Aorta (tissue), 1 donor: ENCODE results near the genes RBM8A and GJA8.

DNA sequence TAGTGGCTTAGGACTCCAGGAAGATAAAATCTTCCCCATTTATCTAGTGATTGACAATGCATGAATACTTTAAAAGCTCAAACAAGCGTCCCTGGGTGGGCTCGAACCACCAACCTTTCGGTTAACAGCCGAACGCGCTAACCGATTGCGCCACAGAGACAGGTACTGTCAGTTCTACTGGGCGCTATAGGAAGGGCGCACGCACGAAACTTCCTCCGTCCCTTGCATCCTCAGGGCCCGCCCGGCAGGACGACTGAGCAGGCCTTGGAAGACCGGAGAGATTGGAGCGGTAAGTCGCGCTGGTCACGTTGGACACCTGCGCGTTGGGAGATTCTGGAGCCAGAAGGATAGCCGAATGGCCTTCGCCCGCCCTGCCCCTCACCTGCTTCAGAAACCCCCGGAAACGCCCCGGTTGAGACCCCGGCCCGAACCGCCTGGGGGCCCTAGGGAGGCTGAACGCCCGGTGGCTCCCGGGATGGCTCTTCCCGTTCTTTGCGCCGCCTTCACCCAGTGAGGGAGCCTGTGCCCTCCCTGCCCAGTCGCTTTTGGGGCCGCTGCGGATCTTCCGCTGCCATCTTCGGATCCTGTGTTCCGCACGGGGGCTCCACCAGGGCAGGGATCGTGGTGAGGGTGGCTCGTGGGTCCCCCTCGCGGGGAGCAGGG is 25.1 kb upstream of the PPIAL4F start:
- PRO-cap: no peak

GRCh38 chr1:145476046-145476389 is 50.6 kb upstream of the NBPF20 start:
- PRO-cap: no peak

DNA sequence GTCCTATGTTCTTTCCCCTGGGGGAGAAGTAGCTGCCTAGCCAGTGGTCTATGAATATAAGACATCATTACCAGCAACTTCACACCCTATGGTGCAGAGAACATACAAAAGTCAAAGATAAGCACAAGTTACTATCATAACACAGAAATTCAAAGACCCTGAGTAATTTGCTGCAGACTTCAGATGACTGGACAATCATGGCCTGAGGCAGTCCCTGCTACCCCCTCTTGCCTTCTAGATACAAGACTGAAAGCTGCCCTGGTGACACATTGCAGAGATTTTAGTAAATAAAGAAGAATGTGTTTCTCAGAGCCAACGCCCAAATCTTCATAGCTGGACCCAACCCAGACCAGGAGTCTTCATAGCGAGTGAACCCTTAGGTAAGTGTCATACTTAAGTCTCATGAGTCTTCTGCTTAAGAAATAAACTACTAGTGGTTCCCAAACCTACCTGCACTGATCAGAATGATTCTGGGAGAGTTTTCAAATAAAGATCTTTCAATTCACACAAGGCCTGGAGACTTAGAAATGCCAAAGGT is 885 bp downstream of the PDZK1 start:
- PRO-cap: no peak

DNA sequence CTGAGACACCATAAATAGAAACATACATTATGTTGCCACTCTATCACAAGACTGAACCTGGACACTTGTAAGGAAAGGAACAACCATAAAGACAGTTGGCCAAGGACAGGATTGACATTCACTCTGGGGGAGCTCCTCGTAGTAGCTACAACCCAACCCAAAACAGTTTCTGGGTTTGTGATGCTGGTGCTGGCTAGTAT is 1.4 kb downstream of the RNF115 start:
- PRO-cap: no peak

DNA sequence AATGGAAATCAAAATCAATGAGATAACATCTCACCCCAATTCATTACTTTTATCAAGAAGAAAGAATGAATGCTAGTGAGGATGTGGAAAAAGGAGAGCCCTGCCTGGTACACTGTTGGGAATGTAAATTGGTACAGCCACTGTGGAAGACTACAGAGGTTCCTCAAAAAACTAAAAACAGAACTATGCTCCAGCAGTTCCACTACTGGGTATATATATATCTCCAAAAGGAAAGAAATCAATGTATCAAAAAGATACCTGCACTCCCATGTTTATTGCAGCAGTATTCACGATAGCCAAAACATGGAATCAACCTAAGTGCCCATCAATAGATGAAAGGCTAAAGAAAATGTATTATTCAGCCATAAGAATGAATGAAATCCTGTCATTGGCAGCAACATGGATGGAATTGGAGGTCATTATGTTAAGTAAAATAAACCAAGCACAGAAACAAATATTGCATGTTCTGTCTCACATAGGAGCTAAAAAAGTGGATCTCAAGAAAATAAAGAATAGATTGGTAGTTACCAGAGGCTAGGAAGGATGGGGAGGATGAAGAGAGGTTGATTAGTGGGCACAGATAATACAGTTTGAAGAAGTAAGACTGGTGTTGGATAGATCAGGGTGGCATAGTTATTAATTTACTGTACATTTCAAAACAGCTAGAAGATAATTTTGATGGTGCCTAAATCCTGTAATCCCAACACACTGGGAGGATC is 1.3 kb upstream of the NUDT17 start:
- PRO-cap: no peak

DNA sequence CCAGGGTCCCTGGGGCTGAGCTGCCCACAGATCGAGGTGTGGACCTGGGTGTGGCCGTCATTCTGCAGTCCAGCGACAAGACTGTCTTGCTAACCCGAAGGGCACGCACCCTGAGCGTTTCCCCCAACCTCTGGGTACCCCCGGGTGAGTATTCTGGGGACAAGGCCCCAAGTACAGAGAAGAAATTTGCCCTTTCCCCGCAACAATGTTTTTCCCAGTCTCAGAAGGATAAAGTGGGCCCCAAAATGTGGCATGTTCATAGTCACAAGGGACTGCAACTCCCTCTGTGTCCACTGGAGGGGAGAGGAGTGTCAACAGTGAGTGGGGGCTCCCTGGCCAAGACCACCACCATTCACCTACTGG is 604 bp downstream of the NUDT17 start:
- PRO-cap: unidirectional peak, minus-strand start at position 133 of the sequence

- PRO-cap: unidirectional peak, minus-strand start at chr1:145872766
Observed at GRCh38 chr1:145871865-145873278, 13.3 kb downstream of the ANKRD35 start.

DNA sequence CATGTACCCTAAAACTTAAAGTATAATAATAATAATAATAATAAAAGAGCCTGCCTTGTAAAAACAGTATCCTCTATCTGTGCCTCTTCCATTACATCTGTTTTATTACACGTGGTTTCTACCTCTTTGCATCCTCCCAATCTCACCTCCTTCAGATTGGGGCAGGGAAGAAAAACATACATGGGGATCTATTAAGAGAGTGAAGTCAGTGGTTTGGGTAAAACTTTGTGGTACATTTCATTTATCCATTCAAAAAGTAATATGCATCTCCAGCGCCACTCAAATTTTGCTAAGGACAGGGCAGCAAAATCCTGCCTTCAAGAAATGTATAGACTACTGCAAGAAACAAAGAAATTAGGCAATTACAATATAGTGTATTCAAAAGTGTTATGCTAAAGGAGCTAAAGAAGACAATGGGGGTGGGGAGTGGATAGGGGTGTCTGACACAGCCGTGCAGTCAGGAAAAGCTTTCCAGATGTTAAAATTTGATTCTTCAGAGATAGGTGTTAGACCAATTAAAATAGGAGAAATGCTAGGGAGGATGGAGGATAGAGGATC is 2.4 kb upstream of the PEX11B start:
- PRO-cap: no peak

DNA sequence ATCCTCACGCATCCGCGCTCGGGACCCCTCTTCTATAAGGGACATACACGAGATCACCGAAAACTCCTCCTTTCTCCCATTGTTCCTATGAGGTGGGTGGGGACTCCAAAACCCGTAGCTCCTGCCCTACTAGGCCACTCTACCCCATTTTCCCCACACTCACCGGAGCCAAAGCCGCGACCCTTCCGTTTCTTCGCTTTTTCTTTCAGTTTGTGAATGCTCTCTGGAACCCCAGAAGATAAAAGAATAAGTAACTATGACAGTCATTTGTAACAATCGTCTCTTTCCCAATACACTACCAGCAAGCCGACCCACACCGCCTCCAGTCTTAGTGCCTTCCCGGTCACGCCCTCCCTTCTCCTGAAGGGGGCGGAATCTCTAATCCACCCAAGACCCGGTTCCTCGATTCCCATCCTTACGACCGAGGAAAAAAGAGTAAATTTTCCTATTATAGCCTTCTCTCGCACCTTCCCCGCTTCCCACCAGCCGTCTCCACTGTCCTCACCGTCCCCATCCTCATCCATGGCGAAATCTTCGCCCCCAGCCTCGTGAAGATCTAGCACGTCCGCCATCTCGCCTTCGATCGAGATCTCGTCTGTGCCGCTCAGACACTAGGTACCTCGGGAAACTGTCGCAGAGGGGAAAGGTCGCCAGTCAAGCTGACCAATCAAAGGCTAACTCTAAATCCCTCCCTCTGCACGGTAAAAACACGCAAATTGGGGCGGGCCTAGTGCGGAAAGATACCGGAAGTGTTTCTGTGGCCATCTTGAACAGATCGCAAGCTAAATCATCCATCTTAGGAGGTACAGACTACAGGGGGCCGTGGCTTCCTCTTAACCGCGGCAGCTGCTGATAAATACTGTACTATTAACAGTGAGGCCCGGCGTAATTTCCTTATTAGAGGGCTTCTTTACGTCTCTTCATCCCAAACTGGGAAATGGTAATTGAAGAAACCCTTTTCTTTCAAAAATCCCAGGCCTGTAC is at the start of gene RBM8A:
RBM8A (minus strand) TSS at position 630 of the 984 bp plus-strand sequence.
- PRO-cap: bidirectional peak, plus-strand start at position 790 of the sequence, minus-strand start at position 630 of the sequence

- PRO-cap: bidirectional peak, plus-strand start at chr1:145960613, minus-strand start at chr1:145960551; bidirectional peak, plus-strand start at chr1:145960898, minus-strand start at chr1:145960806
Observed at GRCh38 chr1:145960035-145961023, 2.5 kb upstream of the LIX1L start.

GRCh38 chr1:146019272-146020169 is 2.0 kb downstream of the HJV start:
- PRO-cap: no peak

GRCh38 chr1:146032694-146033196 is 11.2 kb upstream of the HJV start:
- PRO-cap: no peak

GRCh38 chr1:146948325-146949090 is 10.4 kb downstream of the NBPF12 start:
- PRO-cap: no peak

DNA sequence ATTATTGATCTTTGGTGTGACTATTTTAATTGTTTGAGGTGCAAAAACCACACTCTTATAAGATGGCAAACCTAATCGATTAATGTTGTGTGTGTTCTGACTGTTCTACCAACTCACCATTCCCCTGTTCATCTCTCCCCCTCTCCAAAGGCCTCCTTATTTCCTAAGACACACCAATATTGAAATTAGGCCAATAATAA is 68.1 kb upstream of the BCL9 start:
- PRO-cap: no peak

GRCh38 chr1:147504532-147505418 is 36.5 kb upstream of the BCL9 start:
- PRO-cap: no peak

DNA sequence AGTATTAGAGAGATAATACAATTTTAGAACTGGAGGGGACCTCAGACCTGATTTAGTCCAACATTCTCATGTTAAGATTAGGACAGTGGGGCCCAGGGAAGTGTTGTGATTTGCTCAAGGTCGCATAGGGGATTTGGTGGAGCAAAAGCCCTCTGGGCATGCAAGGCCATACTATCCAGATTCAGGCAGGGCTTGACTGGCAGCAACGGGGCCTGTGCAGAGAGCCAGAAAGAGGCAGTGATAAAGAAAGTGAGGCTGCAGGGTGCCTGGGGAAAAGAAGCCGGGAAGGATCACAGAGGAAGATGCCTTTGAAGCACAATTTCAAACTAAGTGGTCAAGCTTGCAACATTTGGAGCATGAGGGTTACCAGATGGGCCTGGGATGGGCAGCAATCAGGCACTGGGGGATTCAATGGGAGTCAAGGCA is 31.3 kb upstream of the BCL9 start:
- PRO-cap: no peak

DNA sequence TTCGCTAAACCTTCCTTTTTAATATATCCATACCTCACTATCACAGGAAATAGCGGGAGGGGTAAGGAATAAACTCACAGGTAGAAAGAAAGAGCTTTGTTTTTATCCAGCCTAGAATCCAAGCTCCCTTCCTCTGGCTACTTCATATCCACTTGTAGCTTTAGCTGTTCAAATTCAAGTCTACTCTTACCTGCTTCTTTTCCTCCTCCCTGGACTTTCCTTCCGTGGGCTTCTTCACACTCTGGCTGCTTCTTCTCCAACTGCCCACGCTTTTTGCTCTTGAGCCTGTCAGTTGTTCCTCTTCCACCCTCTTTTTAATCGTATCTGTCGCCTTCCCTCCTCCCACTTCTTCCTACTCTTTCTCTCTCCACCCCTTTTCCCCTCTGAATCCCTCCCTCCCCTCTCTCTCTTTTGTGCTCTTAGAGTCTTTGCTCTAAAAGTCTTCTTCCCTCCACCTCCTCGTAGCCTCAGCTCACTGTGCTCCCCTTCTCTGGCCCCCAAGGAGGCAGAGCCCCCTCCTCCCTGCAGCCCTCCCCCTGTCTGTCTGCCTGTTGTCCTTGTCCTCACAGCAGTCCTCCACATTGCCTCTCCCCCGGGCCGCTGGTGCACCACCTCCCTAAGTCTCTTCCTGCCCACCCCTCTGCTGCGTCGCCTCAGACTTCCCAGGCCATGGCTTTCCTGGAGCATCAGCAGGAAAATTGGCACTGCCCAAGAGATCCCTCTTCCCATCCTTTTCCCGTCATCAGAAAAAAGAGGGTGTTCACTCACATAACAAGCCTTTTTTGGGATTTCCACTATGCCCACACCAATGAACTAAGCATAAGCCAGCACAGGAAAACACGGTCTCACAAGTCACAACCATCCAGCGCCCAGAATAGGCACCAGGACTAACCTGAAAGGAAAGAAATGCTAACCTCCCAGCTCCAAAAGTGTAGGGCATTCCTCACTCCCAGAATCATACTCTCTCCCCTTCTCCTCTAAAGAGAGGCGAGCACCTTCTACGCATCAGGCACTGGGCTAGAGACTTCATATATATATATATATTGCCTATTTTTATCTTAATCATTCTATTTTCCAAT is 13.0 kb upstream of the GJA5 start:
- PRO-cap: bidirectional peak, plus-strand start at position 443 of the sequence, minus-strand start at position 316 of the sequence; unidirectional peak, minus-strand start at position 671 of the sequence

GRCh38 chr1:147851336-147851695 is 51.3 kb upstream of the GJA8 start:
- PRO-cap: no peak

GRCh38 chr1:147902729-147903072 is at the start of gene GJA8:
GJA8 (plus strand) TSS chr1:147902795.
- PRO-cap: no peak

DNA sequence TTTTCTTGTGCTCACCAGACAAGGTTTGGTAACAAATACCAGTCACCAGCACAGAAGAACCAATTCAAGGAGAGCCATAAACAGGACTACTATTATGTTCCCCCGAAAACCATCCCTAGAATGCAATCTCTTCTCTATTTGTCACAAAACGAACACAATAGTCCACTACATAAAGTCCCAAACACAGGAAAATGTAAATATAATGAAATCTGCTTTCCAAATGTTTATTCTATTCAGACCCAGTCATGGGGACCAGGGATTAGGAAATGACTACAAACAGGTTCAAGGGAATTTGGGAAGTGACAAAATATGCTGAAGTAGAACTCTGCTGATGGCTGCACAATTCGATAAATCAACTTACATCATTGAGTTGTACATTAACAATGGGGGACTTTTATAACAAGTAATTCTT is 12.9 kb downstream of the NBPF11 start:
- PRO-cap: no peak